Iris pigment epithelial cell (primary cell): ENCODE data around the genes WFDC12, PIGT, WFDC8 and TNNC2.

- RRBS: 4% methylated on average over 22 of the region's 94 CpGs
Observed at GRCh38 chr20:45098081-45098975, 2.6 kb downstream of the KCNS1 start.

DNA sequence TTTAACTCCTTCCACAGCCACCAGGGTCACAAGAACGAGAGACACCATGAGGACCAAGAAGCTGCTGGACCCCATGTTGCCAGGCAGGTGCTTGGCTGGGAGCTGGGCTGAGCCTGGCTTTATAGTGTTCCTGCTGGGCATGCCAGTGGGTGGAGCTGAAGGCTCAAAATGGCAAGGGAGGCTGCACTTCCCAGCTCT lies at the start of gene WFDC12:
Gene WFDC12, minus strand, starts transcription at position 93 of the 198 bp plus-strand sequence.
- RRBS: no CpG with 5 or more reads among the region's 1 CpG

GRCh38 chr20:45338550-45338842 lies 9.7 kb downstream of the SDC4 start:
- RRBS: no CpG with 5 or more reads among the region's 7 CpGs

DNA sequence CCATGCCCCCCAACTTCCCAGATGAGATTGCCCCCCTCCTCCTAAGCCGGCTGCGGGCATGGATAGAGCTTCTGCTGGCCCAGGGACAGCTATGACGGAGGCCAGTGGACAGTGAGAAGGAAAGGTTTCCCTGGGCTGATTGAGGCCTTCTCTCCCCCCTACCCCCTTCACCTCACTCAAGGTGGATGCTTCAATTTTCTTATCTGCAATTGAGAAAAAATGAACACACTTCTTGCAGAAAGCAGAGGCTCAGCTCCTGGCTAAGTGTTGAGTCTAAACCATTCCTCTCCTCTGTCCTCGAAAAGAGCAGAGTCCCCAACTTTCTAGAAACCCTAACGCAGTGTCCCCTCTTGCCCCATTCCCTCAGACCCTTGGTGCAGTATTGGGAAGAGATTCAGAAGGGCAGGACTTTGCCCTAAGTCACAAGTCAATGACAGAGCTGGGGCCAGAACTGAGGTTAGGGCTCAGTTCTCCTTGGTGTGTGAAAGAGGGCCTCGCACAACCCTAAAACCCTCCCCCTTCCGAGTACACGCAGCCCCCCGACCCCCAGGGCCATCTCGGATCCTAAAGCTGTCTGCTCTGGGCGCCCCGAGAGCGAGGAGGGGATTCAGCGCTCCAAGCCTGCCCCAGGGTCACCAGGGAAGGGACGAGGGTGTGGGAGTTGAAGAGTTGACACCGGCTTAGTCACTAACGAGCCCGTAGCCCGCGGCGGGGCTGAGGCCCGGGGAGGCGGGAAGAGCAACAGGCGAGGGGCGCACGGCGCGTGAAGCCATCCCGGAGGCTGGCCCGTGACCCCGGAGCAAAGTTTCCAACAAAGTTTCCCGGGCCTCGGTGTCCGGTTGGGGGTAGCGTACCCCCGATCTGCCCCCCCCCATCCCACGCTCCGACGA lies 607 bp downstream of the SDC4 start:
- RRBS: 2% methylated on average over 20 of the region's 39 CpGs

- RRBS: no CpG with 5 or more reads among the region's 6 CpGs
Observed at GRCh38 chr20:45354996-45355624, 6.9 kb upstream of the SDC4 start.

DNA sequence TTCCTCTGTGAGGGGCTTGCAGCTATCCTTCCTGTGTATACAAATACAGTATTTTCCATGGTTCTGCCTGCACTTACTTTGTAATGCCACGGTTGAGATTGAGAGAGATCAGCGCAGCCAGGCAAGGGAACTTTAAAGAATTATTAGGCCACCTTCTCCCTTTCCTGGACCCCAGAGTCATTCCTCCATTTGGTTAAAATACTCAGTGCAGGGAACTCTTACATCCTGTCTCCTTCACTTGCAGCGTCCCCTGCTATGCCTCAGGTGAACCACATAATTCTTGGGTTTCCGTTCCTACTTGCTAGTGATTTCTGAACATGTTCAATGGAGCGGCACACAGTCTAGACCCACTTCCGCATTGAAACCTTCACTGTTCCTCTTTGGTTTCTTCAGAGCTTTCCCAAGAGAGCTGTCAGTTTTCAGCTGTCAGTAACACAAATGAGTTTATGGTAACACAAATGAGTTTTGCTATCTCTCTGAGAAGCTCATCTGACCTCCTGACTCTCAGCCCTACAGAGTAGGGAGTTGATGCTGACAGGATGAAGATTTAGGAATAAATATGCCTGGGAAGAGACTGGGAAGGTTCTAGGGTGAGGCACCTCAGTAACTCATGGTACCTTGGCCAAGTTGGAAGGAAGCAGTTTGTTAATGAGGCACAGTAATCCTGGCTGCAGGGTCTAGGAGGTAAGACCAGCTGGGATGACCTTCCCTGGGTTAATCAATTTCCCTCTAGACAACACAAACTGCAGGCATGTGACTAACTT lies 5.3 kb downstream of the SYS1 start:
- RRBS: no CpG with 5 or more reads among the region's 6 CpGs

- RRBS: no CpG with 5 or more reads among the region's 2 CpGs
Observed at GRCh38 chr20:45407609-45407725, 622 bp upstream of the DBNDD2 start.

- RRBS: no CpG with 5 or more reads among the region's 2 CpGs
Observed at GRCh38 chr20:45409575-45410011, 1.5 kb downstream of the DBNDD2 start.

DNA sequence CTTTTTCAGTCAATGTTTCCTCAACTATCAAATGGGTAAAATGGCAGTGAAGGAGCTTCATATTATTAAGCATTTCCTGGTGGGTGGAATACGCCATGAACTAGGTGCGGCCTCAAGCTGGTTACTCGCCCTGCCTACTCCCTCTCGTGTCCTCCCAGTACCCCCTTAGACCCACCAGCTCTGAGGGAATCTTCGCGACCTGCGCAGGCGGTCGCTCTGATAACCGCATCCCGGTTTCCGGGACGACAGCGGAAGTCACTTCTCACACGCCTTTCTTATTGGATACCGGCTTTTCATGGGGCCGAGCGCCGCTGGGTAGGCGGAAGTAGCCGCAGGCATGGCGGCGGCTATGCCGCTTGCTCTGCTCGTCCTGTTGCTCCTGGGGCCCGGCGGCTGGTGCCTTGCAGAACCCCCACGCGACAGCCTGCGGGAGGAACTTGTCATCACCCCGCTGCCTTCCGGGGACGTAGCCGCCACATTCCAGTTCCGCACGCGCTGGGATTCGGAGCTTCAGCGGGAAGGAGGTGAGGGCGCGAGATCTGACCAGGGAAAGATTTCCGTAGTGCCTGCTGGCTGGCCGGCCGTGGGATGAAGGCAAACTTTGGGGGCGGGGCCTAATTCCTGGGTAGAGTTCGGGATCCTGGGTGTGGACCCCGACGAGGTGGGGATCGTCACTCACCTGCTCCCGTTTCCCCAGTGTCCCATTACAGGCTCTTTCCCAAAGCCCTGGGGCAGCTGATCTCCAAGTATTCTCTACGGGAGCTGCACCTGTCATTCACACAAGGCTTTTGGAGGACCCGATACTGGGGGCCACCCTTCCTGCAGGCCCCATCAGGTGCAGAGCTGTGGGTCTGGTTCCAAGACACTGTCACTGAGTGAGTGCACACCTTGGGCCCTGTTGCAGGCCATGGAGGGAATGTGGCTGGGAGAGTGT lies at the start of gene PIGT:
Gene PIGT, plus strand, starts transcription at position 322 of the 934 bp plus-strand sequence.
- RRBS: 2% methylated on average over 14 of the region's 52 CpGs

- RRBS: no CpG with 5 or more reads among the region's 13 CpGs
Observed at GRCh38 chr20:45419302-45419957, 3.5 kb downstream of the PIGT start.

- RRBS: no CpG with 5 or more reads among the region's 4 CpGs
Observed at GRCh38 chr20:45579140-45579642, at the start of gene WFDC8. Gene WFDC8, minus strand, starts transcription at chr20:45579284.

DNA sequence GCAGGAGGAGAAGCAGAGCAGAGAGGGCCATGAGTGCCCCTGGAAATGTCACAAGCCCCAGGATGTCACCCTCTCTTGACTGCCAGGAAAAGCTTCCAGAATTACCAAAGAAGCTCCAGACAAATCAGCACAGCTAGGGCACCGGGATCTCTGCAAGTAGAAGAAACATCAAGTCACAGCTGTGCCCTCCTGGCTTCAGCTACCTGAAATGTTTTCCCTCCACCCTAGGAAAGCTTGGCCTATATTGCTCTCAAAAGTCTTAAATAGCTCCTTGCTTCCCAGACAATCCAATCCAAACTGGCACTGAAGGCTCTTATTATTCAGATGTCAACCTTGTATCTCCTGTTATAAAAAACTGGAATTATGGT lies 17.4 kb downstream of the WFDC3 start:
- RRBS: no CpG with 5 or more reads among the region's 1 CpG

GRCh38 chr20:45812799-45813502 lies 507 bp downstream of the UBE2C start:
- RRBS: 0% methylated on average over 1 of the region's 27 CpGs

DNA sequence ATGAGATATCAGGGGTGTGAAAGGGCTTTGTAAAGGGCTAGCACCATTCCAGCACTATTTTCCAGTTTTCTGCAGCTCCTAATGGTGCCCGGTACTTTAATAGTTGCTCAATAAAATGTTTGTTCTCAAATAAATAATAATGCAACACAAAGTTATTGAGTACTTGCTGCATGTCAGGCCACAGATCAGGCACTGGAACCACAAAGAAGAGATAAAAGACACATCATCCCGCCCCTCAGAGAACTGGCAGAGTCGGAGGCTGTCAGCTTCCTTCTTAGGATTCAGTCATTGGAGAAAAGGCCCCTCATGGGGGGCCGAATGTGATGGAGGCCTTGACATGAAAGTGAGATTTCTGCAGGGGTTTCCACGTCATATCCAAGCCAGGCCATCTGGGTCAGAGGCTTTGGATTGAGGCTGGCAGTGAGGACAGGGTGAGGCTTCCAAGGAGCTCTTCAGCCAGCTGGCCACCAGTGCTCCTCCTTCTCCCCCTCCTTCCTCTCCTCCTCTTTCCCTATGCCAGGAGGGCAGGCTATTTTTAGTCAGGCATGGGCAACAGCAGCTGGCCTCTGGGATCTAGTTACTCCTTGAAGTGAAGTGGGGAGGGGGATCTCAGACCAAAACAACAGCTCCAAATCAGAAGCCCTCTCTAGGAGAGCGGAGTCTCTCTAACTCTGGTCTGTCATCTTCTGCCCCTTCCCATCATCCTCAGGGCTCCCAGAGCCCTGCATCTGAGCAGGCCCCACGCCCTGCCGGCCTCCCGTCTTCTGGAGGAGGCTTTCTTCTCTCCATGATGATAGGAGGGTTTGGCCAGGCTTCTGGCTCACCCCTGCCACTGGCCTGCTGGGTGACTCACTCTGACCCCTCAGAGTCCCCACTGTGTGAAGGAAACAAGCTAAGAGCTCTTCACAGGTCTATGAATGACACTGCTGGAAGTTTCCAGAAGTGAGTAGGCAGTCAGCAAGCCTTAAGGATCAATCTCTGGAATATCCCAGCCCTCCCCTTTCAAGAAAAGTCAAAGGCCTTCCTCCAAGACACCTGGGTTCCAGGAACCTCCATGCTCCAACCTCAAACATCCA lies 695 bp downstream of the TNNC2 start:
- RRBS: no CpG with 5 or more reads among the region's 9 CpGs

DNA sequence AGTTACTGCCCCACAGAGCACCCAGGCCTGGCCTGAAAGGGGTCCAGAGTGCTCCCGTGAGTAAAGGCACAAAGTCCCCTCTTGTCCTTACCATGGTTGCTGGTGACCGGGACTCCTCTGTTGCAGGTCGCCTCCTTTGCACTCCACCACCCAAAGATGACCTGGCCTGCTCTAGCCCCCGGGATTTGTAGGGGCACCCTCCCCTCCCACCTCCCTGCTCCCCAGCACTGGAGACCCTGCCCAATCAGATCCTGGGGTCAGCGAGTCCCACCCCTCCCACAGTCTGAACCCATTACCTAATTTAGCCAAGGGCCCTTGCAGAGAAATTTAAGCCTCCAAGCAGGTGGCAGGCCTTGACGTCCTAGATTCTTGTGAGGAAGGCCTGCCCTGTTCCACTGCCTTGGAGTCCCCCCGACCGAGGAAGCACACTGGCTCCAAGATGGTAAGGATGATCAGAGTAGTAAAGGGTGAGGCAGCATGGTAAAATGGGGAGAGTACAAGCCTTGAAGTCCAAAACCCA lies at the start of gene TNNC2:
Gene TNNC2, minus strand, starts transcription at position 158 of the 520 bp plus-strand sequence.
- RRBS: 87% methylated on average over 3 of the region's 8 CpGs

DNA sequence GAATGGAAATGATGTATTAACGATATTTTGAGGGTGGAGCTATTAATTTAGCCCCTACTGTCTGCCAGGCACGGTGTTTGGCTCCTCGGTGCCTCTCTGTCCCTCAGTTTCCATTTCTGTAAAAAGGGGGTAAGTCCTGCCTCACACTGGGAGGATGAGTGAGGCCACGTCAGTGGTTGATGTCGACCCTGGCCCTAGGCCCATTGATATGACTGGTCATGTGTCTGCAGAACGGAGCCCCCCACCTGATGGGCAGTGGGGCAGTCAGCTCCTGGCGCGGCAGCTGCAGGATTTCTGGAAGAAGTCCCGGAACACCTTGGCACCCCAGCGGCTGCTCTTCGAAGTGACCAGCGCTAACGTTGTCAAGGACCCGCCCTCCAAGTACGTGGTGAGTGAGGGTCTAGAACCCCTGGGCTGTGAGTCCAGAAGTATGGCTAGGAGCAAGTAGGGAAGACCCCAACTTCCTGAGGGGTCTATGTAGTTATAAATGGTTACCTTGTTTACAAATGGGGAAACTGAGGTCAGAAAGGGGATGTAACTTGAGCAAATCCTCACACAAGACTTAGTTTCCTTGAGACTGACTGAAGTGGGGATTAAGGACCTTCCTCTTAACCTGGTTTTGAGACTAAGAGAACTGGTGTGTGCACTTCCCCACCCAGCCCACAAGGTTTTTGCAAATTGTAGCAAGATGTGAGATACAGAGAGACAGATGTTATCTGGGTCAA lies 1.3 kb downstream of the SNX21 start:
- RRBS: no CpG with 5 or more reads among the region's 15 CpGs

DNA sequence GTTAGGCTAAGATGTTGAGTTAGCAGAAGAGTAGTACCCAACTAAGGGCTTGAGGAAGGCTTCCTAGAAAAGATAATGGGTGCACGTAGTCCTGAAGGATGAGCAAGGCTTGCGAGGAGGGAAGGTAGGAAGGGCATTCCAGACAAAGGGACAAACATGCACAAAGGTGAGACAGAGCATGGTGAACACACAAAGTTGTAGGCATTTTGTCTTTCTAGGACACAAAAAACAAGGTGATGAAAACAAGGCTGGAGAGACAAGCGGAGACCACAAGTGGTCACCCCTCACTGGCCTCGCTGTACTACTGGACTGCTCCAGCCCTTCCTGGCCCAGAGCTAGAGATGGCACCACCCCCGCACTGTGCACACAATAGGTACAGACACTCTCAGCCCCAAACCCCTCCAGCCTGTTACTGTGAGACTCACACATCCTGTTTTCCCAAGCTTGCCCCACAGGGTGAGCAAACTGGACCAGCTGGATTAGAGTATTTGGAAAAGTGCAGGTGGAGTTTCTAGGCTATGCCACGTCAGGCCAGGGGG lies 8.5 kb upstream of the ZSWIM1 start:
- RRBS: no CpG with 5 or more reads among the region's 6 CpGs

- RRBS: no CpG with 5 or more reads among the region's 19 CpGs
Observed at GRCh38 chr20:45898276-45899070, 7.3 kb downstream of the CTSA start.

DNA sequence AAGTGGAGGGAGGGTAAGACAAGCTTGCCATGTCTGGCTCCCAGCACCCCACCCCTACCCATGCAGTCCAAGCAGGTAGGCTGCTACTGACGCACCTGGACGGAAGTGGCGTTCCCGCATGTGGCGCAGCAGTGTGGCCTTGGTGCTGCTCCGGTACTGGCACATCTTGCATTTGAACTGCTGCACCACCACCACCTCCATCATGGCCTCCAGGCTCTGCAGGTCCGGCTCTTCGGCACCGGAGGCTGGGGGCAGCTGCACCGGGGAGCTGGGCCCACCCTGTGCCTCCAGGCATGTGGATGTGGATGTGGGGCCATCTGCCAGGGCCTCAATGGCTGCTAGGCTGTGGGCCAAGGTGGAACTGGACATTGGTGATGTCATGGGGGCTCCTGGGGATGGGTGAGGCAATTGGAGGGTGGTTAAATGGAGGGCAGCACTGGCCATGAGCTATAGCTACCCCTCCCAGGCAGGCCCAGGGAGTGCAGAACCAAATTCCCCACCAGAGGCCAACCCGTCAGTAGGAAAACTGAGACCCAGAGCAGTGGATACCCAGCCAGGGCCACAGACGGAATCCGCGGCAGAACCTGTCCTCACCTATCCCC lies 4.3 kb downstream of the ZNF335 start:
- RRBS: 90% methylated on average over 2 of the region's 14 CpGs

- RRBS: no CpG with 5 or more reads among the region's 21 CpGs
Observed at GRCh38 chr20:46070060-46070890, 19.5 kb downstream of the NCOA5 start.